Left common carotid artery plus branches (tissue), 1 donor: Measurements from ENCODE around the gene IARS1.

DNA sequence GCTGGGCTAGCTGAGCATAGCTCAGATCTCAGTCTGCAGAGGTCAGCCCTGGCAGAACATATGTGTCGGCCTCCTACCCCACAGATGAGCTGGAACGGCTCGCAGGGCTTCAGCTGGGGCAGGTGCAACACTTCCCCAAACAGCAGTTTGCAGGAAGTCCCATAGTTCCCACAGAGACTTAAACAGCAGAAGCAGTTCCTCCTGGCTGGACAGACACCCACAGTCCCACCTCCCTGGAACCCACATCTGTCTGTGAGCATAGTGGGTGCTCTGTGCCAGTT, 404.6 kb downstream of the GADD45G start:
- PRO-cap: no peak

GRCh38 chr9:90021317-90021634, 416.5 kb downstream of the GADD45G start:
- PRO-cap: no peak

- PRO-cap: no peak
These were observed 96.5 kb downstream of the DIRAS2 start for GRCh38 chr9:90546051-90546694.

DNA sequence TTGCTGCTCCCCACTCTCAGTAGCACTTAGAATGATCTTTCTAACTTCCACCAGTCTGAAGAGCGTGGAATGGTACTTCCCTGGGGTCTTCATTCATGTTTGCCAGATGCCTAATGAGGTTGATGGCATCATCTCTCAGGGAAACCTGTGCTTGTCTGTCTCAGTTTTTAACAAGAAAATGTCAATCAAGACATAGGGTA, 58.0 kb downstream of the SYK start:
- PRO-cap: no peak

- PRO-cap: no peak
These were observed 255.3 kb downstream of the AUH start for GRCh38 chr9:91106510-91106709.

GRCh38 chr9:91194015-91194123, 167.8 kb downstream of the AUH start:
- PRO-cap: no peak

DNA sequence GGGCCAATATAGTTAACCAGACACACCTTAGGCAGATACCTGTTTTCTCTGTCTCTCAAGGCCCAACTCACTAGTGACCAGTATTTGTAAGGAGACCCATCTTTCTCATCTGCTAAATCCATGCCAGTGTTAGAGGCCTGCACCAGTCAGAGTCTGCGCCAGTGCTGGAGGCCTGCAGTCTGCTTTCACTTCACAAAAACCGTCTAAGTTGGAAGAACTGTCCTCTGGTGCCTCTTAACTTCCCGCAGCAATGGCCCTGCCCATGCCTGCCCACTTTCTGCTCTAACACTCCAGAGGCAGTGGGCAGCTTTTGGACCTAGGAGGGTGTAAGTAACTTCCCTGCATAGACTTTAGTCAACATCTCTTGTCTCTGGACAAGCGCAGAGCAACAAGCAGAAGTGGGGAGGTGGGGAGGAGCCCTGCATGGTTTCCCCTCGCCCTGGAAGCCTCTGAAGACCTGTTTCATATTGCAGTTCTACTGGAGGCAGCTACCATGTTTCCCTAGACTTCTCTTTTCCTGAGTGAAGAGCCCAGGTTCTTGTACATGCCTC, 152.9 kb downstream of the AUH start:
- PRO-cap: no peak

DNA sequence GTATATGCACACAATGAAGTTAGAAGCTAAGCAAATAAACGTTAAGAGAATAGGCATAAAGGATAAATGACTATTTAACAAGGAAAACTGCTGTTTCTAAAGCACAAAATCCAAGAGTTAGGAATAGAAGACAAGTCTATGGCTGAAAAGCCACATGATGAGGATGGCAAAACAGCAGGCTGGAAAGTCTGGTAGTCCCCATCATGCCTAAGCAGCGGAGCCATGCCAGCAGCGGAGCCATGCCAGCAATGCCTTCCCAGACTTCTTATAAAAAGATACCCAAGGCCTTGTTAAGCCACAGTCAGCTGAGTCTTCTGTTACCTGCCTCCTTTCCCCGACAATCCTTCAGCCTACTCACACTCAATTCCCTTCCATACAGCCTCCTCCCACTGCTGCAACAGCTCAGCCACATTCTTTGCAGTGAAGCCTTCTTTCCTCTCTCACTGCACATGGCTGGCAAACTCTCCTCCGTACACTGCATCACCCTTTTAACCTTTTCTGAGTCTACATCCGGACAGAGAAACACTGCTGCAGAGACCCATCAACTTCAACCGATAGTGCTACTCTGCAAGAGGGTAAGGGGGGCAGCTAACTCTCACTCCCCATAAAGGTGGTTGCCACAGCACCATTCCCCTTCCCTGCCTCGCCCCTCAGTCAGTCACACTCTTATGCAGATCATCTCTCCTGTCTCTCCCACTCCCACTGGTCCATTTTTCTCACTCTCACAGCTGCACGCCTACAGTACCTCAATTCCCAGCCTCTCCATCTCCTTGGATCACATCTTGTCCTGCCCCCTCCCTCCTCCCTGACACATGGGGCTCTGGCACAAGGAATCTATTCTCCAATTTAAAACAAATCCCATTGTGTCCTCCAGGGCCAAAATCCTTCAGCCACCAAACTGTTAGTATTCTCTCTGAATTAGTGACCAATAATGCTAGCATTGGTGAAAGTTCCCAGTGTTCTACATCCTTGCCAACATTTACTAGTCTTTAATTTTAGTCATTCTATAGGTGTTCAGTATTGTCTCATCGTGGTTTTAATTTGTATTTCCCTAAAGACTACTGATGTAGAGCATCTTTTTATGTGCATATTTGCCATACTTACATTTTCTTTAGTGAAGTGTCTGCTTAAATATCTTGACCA, 114.6 kb downstream of the AUH start:
- PRO-cap: no peak

DNA sequence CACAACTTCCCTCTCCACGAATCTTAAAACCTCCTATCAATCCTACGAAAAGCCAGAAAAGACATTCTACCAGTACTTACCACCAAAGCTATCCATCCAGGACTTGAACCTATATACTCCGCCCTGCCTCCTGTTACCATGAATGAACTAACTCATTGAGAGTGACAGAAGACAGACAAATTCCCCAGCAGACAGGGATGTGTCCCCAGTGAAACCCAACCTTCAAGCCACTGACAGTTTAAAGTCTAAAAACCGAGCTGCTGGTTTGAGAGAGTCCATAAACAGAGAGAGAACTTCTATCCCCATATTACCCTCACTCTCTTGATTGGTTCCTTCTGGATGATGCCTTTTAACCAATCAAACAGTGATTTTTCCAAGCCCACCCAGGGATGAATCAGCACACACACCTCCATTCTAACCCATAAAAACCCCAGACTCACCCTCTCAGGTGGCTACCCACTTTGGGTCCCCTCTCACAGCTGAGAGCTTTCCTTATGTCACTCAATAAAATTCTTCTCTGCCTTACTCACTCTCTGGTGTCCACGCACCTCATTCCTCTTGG, 34.6 kb downstream of the AUH start:
- PRO-cap: no peak

- PRO-cap: no peak
These were observed 2.9 kb downstream of the NFIL3 start for GRCh38 chr9:91420625-91421230.

GRCh38 chr9:91421231-91421880, 2.3 kb downstream of the NFIL3 start:
- PRO-cap: bidirectional peak, plus-strand start at chr9:91421636, minus-strand start at chr9:91421433

DNA sequence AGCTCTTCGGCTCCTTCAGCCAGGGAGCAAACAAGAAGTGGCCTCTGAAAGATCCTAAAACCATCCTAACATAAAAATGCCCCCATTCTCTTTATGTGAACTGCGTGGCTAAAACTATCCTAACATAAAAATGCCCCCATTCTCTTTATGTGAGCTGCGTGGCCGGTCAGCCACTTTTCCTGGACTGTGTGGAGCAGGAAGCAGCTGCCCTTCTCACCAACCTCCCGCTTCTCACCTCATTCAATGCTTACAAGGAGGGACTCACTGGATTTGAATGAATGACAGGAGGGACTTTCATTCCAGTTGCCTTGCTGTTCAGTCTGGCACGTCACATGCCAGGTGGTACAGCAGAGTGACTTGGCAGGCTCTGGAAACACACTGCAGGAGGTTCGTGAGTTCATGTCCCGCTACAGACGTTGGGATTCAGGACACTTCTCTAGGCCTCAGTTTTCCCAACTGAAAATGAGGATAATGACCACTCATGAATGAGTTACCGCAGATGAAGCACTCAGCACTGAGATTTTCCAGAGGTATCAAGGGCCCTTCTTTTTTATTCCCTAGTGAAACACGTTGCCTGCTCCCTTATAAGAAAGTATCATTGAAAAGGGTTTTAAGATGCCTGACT, 60.2 kb upstream of the NFIL3 start:
- PRO-cap: no peak

DNA sequence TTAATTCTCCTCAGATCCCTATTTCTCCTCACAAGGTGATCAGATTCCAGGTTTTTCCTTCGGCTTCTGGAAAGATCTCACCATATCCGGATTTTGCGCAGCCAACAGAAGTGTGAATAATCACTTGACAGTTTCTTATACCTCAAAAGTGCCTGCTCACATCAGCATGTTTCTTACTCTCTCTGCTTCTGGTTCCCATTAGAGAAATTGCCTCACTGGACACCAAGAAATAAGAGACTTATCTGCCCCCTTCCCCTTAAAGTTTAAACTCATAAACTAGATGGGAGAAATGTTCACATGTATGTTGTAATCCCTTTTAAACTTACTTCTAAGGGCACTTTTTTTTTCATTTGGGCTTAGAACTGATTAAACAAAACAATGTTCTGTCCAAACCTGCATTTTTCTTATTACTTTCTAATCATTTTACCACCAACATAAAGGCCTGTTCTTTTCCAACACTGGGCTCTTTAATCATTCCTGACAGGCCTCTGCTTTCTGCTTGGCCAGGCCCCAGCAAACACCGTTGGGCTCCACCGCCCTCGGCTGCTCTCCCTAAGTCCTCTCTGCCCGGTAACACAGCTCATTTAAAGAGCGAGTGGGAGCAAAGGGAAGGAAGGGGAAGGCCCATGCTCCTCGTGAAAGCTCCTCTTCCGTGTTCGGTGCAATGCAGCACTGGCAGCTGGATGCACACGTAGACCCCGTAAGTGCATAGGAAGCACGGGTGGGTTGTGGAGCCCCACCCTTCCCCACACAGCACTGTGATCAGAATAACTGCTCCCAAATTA, 53.4 kb downstream of the ROR2 start:
- PRO-cap: no peak

- PRO-cap: no peak
These were observed 49.8 kb downstream of the ROR2 start for GRCh38 chr9:91899863-91900941.

GRCh38 chr9:91933822-91934361, 16.1 kb downstream of the ROR2 start:
- PRO-cap: no peak

- PRO-cap: no peak
These were observed 41.5 kb downstream of the SPTLC1 start for GRCh38 chr9:92073753-92074002.

DNA sequence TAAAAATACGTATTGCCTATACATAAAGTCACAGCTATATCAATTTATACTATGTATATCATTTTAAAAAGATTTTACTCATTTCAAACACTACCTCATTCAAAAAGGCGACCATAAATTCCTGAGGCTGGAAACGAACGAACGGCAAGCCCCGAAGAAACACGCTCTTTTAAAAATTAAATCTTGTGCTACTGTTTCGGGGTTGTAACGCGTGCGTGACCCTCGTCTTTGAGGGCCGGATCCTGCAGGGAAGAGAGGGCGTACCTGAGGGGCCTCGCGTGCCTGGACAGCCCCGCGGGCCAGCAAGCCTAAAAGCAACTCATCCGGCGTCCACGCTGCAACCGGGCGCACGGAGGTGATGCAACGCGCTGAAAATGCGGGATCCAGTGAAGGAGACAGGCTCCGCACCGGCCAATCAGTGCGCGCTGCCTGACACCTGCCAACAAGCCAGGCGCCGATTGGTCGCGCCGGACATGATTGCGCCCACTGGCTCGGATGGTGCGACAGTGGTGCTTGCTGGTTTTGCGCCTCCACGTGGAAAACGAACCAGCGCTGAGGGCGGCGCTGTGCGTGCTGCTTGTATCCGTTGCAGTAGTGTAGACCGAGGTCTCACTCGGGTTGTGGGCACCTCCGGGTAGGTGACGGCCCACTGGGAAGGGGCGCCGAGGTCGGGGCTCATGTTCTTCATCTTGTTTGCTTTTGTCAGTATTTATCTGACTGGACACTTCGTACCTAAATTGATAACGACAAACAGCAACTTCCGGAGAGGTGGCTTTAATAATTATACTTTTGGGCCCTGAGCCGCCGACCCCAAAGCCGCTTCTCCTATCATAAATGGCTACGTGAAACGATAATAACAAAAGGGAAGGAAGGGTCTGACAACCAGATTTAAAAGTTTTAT, at the start of gene IARS1:
TSS of gene IARS1 (minus strand) at position 351 of the 901 bp plus-strand sequence.
- PRO-cap: bidirectional peak, plus-strand start at position 539 of the sequence, minus-strand start at position 310 of the sequence

DNA sequence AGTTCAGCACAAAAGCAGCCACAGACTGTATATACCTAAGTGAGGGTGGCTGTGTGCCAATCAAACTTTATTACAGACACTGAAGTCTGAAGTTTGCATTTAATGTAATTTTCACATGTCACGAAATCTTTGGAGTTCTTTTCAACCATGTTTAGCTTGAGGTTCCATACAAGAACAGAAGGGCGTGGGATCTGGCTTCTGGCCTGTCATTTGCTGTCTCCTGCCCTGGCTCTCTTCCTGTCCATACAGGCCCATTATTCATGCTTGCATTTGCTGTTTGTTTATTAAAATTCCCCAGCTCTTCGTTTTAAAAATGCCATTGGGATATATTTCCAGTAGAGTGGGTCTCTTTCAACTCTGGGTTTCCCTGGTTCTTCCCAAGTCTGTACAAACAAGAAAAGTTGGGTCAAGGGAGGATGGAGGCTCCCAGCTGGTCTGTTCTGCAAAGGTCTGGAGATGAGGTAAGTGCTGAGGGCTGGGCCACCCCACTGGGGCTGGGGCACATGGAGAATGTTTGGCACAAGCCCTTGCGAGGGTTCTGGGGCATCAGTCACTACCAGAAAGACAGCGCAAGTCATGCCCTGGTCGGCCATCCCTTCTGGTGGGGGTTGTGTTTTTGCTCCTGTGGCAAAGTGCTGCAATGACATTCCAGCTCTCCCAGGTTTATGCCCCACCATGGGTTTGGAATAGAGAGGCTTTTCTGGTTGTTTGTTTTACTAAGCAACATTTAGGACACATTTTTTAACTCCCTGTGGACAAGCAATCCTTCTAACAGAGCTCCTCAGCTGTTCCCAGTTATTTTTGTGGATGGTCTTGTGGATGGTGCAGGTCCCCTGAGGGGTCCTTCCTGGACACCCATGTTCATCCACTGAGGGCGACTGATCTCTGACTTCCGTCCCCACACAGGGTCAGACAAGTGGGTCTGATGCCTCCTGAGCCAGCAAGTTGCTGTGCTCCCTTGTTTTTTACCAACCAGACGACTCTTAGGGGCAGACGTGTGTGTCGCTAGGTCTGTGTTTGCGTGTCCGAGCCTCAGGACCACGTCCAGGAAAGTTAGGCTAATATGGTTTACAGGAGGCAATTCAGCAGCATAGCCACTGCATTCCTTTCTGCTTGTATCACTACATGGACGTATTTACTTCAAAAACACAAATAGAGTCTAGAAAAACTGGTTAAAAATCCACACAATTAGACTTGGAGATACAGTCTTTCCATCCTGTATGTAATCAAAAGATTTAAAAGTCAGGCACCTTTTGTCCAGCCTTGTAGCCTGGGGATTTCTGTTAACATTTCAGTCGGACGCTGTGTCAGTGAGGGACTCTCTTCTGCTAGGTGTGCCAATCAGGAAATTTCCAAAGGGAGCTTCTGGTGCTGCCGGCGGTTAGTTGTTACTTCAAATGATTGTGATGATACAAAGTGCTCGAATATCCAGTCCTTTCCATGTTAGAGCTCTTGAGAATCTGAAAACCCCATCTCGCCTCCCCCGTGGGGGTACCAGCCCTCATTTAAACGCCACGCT, 64.8 kb upstream of the ECM2 start:
- PRO-cap: no peak

- PRO-cap: no peak
These were observed 35.4 kb downstream of the IPPK start for GRCh38 chr9:92634612-92634930.

- PRO-cap: no peak
These were observed 4.3 kb downstream of the IPPK start for GRCh38 chr9:92665682-92666005.